BJ (cell line): ENCODE results near the gene SPINK2.

DNA sequence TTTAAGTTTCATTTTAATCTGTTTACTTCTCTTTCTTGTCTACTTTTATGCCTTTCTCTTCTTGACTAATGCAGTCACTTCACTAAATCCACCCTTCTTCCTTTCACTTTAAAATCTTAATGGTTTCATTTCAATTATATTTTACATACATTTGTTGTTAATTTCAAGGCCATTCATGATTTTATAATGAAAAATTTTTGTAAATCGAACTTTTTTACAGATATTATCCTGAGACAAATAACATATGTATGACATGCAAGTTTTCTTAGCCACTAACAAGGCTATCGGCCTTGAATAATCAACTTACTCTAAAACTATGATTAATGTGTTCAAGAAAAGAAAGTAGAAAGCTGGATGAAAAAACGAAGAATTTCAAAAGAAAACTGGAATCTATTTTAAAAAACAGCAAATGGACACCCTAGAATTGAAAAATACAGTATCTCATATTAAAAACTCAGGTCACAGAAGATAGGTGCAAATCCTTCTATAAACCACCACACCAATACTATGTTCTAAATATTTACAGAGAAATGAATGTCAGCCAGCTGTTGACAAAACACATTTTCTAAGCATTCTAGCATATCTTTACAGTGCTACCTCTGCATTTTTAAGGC, 37.6 kb downstream of the CHIC2 start:
- CAGE, long polyA plus RNA = no peak
- RRBS = no CpG with 5 or more reads among the region's 3 CpGs

DNA sequence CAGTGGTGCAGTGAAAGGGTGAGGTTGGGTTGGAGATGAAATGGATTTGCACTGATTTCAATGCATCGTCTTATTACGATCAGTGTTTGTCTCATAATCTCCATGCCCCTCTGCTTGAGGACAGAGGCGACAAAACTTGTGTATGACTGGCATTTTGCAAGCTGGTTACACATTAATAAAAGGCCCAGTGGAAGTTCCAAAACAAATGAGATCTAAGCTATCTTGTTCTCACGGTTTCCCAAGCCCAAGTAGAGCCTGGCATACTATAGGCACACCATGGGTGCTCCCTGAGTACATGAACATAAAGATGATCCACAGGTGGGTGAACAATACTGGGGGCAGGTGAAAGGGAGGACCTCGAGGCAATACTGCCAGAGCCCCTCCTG, 9.2 kb upstream of the GSX2 start:
- CAGE, long polyA plus RNA = no peak
- RRBS = no CpG with 5 or more reads among the region's 5 CpGs

DNA sequence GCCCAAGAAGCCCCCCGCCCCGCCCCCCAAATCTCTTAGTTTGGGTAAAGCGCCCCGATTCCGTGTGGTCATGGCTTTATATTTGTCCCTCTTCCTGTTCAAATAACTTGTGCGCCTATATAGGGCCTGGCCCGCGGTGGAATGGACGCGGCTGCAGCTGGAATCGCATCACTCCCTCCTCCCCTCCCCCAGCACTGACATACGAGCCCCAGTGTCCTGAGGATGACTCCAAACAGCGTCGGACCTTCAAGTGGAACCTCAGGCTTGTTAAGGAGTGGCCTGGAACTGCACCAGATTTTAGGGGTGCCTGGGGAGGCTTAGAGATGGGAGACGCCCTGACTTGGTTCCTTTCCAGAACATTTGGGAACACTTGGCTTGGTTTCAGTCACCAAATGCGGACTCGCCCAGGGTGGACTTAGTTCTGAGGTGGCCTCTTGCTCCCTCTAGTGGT, 11.5 kb upstream of the PDGFRA start:
- CAGE, long polyA plus RNA = no peak
- RRBS = no CpG with 5 or more reads among the region's 17 CpGs

GRCh38 chr4:54227883-54228643, 1.0 kb upstream of the PDGFRA start:
- CAGE, long polyA plus RNA = no peak
- RRBS = no CpG with 5 or more reads among the region's 39 CpGs

DNA sequence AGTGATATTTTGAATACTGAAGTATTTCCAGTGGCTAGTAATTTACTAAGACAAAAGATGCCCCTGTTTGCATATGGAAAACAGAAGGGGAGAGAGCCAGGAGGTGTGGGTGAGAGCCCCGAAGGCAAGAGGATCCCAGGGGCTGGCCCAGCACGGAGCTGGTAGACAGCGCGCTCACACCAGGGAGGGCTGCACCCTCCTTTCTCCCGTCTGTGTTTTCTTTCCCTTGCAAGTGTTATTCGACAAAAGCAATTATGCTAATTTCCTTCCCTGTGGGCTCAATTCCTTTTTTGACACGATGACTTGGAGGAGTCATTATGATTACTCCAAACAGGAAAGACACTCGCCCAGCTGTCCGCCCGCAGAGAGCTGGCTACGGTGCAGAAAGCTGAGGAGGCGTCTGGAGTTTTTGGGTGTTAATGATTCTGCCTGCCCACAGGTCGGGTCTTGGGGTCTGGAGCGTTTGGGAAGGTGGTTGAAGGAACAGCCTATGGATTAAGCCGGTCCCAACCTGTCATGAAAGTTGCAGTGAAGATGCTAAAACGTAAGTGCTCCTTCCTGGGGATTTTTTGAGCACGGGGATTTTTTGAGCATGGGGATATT, 48.0 kb downstream of the PDGFRA start:
- CAGE, long polyA plus RNA = no peak
- RRBS = no CpG with 5 or more reads among the region's 17 CpGs

DNA sequence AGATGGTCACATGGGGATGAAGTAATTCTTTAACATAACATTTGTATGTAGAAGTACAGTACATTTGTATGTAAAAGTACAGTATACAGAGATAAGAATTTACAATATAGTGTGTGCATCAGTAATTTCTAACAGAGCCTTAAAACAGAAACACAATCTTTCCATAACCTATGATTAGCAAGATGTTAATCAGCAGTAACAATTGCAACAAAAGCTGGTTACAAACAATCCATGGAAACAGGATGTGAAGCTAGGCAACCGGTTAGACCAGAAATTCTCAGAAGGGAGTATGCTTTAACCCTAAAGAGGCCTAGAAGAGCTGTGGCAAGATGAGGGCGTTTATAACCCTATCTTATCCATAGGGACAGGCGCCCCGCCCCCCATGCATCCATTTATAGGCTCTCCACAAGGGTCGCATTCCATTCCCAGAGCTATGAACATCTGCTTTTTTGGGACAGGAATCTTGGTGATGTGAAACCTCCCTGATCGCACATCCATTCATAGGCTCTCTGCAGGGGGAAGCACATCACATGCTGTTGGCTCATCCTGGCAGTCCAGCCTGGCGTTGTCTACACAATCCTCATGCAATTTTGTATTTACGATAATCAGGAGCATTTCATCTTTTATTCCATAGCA, 180.3 kb downstream of the PDGFRA start:
- CAGE, long polyA plus RNA = no peak
- RRBS = no CpG with 5 or more reads among the region's 8 CpGs

DNA sequence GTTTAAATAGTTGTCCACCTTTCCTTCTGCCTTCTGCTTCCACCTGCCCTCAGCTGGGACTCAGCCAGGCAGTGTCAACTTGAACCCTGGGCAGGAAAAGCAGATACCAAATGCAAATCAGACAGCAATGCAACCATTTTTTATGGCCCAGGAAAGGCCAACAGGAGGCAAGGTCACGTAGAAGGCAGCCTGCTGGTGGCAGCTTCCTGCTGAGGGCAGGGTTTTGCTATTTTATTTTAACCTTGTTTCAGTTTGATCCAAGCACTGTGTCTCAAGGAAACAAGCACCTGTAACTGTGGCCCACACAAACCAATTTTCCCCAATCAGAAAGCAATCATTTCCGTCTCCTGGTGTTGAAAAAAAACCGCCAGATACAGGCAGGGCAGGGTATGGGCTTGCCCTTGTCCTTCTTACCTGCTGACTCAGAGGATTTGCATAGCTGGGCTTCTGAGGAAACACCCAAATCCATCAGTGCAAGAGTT, 110.1 kb upstream of the KIT start:
- CAGE, long polyA plus RNA = no peak
- RRBS = no CpG with 5 or more reads among the region's 3 CpGs

GRCh38 chr4:54658236-54659285, 804 bp downstream of the KIT start:
- CAGE, long polyA plus RNA = no peak
- RRBS = 1% methylated on average over 29 of the region's 92 CpGs

- CAGE, long polyA plus RNA = no peak
- RRBS = no CpG with 5 or more reads among the region's 6 CpGs
These were observed 3.0 kb downstream of the TMEM165 start for GRCh38 chr4:55398423-55399564.

DNA sequence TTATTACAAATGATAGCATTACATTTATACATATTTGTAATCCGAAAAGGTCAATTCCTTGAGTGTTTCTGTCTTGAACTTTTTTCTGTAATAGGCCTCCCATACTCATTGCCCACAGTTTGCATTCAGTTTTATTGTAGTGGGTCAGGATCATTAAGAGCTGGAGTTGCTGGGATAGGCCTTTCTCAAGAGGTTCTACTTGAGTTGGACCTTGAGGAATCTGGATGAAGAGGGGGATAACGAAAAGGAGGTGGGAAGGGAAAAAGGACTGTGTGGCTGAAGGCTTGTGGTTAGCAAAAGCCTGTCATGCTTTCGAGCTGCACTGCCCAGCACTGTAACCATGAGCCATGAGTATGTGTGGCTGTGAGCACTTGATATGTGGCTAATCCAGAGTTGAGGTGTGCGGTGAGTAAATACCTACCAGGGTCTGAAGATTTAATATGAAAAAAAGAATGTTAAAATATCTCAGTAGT, 11.3 kb downstream of the TMEM165 start:
- CAGE, long polyA plus RNA = no peak
- RRBS = no CpG with 5 or more reads among the region's 4 CpGs

GRCh38 chr4:55409167-55410098, 13.7 kb downstream of the TMEM165 start:
- CAGE, long polyA plus RNA = no peak
- RRBS = no CpG with 5 or more reads among the region's 11 CpGs

- CAGE, long polyA plus RNA = no peak
- RRBS = no CpG with 5 or more reads among the region's 6 CpGs
These were observed 57.1 kb downstream of the TMEM165 start for GRCh38 chr4:55452743-55453317.

DNA sequence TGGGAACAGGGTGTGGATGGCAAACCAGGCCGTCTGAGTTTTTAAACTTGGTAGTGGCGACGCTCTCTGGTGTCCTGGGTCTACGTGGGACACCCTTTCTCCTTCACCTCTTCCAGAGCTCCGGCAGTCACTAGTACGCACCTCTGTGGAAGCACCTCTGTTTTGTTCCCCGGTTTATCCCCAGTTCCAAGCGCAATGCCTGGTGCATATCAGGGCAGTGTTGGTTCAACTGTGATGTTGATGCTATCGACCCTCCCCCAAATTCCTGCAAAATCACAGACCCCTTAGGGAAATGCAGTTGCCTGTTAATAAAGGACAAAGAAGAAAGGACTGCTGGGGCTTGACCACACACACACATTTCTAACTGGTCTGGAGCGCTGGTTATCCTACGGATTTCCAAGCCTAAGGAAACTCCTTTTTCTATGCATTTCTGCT, 480 bp upstream of the NMU start:
- CAGE, long polyA plus RNA = no peak
- RRBS = 12% methylated on average over 3 of the region's 11 CpGs

DNA sequence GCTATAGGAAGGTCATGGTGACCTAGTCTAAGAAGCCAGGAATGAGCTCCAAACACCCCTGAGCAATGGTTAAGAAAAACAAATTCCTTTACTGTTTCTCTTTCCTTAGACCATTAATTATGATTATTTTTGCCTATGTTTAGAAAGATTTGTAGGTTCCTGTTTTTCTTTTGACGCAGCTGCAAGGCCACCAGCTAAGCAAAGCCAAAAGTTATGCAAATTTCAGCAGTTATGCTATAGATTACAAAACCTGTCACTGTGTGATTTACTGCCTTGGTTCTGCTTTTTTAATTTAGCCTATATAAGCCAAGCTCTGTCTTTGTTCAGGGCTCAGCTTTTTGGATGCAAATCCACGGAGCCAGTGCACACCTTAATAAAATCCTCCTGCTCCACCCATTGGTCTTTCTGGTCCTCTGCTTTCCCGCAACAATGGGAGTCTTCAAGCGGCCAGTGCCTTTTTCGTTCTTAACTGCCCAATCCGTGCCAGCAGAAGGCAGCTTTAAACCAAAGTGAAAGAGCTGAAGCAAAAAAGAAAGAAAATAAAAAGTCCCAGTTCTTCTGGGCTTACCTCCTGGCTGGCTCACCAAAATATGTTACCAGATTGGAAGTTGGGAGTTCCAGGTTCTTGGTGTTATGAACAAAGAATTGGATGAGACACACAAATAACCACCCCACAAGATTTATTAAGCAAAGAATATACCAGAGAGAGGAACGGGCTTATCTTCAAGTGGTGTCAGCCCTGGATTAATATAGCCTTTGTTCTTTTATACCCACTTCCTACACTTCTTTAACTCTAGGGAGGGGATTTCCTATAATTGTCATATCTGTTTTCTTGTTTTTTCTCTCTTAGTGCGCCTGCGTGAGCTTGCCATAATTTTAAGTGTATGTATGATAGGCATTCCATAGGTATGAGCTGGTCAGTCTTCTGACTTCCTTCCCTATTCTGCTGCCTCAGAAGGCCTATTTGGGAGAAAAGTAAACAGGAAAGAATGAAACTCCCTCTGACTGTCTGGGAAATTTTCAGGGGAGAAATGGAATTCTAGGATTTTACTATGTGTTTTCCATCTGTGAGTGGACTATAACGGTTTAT, 1.1 kb upstream of the CEP135 start:
- CAGE, long polyA plus RNA = no peak
- RRBS = no CpG with 5 or more reads among the region's 10 CpGs

DNA sequence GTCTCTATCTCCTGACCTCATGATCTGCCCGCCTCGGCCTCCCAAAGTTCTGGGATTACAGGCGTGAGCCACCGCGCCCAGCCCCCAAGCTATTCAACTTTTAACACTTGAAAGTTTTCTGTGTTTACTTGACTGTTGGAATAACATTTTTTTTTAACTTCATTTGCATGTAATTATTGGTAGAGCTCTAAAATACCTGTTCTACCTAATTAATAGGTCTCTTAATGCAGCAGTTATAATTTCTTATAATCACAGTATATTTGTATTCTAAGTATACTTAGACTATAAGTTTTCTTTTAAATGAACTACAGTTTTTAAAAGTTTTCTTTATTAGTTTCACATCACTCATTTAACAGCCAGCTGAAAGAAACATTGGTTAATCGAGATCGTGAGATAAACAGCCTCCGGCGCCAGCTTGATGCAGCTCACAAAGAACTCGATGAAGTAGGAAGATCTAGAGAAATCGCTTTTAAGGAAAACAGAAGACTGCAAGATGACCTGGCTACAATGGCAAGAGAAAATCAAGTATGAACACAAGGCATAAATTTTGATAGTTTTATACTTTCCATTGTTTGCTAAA, 39.4 kb upstream of the CRACD start:
- CAGE, long polyA plus RNA = no peak
- RRBS = no CpG with 5 or more reads among the region's 11 CpGs

- CAGE, long polyA plus RNA = no peak
- RRBS = no CpG with 5 or more reads among the region's 5 CpGs
These were observed 288 bp upstream of the CRACD start for GRCh38 chr4:56048763-56048857.

DNA sequence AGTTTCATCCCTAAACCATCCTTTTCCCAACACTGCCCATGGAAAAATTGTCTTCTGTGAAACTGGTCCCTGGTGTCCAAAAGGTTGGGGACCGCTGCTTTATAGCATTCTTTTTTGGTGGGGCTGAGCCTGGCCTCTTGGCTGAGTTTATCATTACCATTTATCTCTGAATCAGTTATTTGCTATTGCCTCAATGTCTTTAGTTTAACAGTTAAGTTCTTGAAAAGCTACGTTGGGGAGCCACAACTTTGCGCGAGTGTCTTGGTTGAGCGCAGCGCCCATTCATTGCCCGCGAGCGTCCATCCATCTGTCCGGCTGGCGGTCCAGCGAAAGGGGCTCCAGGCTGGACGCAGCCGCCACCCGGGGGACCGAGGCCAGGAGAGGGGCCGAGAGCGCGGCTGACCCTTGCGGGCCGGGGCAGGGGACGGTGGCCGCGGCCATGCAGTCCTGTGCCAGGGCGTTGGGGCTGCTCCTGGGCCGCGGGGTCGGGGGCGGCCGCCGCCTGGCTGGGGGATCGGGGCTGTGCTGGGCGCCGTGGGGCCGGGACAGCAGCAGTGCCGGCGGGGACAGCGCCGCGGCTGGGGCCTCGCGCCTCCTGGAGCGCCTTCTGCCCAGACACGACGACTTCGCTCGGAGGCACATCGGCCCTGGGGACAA, 61.9 kb downstream of the THEGL start:
- CAGE, long polyA plus RNA = no peak
- RRBS = 23% methylated on average over 6 of the region's 48 CpGs

GRCh38 chr4:56821193-56821920, at the start of gene SPINK2:
Gene SPINK2 (minus strand): TSS chr4:56821701.
- CAGE, long polyA plus RNA = no peak
- RRBS = 2% methylated on average over 12 of the region's 55 CpGs

GRCh38 chr4:56908397-56909478, 1.0 kb downstream of the REST start:
- CAGE, long polyA plus RNA = start-site peak on the plus strand at chr4:56908899-56909017, 71 and 91 reads in 2 replicates
- RRBS = 1% methylated on average over 56 of the region's 115 CpGs

- CAGE, long polyA plus RNA = no peak
- RRBS = no CpG with 5 or more reads among the region's 4 CpGs
These were observed 43.3 kb downstream of the POLR2B start for GRCh38 chr4:57021834-57022549.